Vein endothelial cell (primary cell): ENCODE measurements around the gene TAF5L.

DNA sequence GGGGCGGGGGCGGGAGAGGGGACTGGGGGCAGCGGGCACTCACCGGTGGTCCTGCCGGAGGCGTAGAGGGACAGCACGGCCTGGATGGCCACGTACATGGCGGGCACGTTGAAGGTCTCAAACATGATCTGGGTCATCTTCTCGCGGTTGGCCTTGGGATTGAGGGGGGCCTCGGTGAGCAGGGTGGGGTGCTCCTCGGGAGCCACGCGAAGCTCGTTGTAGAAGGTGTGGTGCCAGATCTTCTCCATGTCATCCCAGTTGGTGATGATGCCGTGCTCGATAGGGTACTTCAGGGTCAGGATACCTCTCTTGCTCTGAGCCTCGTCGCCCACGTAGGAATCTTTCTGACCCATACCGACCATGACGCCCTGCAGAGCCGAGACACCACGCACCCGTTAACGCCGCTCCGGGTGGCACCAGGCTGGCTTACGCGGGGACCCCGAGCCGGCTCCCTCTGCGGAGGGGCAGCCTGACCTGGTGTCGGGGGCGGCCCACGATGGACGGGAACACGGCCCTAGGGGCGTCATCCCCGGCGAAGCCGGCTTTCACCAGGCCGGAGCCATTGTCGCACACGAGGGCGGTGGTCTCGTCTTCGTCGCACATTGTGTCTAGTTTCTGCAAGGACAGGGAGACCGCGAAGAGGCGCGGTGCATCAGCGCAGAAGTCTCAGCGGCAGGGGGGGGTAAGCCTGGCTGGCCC lies 1.2 kb downstream of the ACTA1 start:
- CAGE, long polyA plus RNA = no peak

DNA sequence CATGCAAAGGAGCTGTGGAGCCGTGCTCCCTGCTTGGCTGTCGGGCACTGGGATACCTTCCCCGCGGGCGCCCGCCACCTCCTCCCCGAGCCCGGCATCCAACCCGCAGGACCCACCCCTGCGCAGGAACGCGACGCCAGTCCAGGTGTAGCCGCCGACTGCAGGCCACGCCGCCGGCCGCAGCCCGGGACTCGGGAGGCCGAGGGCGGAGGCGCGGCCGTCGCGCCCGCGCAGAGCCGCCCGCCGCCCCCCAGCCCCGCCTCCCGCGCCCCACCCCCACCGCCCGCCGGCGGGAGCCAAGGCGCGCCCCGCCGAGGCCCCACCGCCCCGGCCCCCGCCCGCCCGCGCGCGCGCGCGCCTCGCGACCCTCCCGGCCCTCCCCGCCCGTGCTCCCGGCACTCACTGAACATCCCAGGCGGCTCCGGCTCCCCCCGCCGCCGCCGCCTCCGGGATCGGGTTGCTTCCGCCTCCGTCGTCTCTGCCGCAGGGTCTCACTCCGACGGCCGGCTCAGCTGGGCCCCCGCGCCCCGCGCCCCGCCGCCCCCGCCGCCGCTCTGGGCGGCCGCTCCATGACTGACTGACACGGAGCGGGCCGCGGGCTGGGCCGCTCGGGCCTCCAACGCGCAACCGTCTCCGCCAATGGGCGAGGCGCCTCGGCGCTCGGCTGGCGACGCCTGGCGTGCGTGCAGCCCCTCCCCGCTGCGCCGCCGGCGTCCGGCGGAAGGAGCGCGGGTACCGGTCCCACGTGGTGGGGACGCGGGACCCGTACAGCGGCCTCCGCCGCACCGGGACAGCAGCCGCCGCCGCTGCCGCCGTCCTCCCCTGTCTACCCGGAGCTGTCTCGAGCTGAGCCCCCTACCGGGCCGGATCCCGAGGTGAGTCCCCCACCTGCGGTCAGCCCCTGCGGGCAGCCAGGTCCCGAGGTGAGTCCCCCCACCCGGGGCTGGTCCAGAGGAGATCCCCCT lies at the start of gene TAF5L:
TAF5L (minus strand) TSS at position 641 of the 965 bp plus-strand sequence.
- CAGE, long polyA plus RNA = no peak

DNA sequence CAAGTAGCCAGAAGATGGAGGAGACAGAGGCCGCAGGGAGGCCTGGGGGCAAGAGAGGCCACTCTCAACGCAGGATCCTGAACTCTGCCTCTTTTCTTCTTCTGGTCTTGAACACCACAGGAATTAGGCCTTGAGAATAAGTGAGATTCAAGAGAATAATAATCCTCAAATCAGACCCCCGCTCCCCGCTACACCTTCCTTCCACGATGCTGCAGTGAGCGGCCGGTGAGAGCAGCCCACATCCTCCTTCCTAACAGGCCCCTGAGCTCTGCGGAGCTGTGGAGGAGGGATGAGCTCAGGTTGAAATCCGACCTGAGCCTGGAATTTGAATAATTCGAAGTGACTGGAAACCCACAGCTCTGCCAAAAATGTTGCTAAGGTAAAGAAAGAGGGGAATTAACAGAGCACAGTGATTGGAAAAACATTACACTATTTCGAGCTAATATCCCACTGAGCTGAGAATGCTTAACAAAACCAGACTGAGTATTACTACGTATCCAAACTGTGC lies 90.0 kb downstream of the URB2 start:
- CAGE, long polyA plus RNA = no peak

- CAGE, long polyA plus RNA = no peak
Observed at GRCh38 chr1:229843858-229844275, 217.8 kb downstream of the URB2 start.

DNA sequence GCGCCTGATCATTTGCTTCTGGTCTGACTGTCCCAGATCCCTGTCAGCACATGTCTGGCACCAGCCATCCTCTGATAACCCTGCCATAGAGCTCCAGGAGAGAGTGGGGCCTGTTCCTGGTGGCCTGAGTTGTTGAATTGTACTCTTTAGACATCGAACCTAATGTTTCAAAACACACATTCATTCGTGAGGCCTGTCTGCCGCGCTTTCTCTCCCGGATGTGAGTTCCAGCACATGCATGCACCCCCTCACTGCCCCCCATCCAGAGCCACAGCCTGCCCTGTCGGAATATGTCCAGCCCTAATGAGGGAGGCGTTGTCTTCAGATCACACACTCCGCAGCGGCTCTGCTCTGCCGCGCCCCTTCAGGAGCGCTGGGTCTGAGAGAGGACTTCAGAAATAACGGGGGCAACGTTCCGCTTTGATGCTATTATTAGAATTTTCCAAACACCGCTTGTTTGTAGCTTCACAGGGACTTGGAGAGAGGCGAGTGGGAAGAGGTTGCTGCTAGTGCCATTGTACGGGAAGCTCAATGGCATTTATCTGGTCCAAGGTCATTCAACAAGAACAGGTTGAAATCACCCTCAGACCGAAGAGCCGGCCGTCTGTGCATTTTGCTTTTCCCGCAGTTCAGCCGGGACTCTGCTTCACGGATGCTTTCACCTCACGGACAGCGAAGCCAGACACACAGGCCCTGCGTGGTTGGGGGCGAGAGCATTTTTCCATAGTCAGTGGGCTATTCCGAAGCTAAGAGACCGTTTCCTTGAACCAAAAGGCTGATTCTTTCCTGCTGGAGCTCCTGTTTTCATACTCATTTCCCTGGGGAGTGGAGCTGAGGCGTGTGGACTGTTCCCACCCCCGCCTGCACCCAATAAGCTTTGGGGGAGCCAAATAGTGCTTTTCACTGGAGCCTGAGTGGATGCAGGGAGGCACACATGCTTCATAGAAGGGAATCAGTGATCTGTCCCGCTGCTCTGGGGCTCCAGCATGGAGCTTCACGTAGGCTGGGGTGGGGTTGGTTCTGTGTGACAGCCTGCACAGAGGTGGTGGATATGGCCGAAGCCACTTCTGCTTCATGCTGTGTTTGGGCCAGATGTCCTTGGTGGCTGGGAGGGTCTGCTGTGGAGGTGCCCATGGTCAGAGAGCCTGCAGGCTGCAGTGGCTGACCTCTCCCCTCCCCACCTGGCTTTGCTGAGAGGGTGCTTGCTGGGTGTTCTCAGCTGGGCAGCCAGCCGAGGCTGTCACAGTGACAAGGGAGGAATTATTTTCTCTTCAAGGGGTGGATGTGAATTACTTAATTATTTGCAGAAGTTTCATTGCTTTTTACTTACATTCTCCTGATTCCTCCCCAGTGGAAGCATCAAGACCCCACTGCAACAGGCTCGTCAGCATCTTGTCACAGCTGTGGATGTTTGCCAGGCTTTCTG lies 69.8 kb downstream of the GALNT2 start:
- CAGE, long polyA plus RNA = no peak

GRCh38 chr1:230153320-230154604 lies 86.7 kb downstream of the GALNT2 start:
- CAGE, long polyA plus RNA = no peak

GRCh38 chr1:230169457-230170162 lies 102.6 kb downstream of the GALNT2 start:
- CAGE, long polyA plus RNA = no peak

DNA sequence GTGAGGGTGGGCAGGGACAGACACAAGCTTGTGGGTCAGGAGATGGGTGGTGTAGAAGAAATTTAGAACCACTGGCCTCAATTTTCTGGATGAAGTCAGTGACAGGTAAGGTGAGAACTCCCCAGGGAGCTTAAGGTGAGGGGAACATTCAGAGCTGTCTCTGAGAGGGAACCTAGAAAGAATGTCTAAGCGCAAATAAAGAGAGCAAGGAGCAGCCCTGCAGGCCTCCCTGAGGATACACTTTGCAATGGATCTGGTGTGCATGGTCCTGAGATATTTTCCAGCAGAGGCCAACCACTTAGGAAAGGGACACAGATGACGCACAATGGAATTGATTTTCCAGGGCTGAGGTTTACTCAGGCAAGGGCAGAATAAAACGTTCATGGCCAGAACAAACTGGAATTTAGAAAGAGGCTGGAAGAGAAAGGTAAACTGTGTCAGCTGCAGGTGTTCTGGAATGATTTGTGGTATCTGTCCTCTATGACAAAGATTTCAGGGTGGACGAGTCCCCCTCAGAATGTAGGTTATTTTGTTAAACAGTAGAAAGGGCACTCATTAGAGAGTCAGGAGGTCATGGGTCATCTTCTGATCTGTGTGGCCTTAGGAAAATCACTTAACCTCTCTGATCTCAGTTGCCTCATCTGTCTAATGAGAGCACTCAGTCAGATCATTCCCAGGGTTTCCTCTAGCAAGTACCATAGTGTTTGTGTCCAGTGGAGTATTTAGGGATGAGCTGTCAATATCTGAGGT lies 61.7 kb upstream of the PGBD5 start:
- CAGE, long polyA plus RNA = no peak

- CAGE, long polyA plus RNA = no peak
Observed at GRCh38 chr1:230681388-230682185, 32.3 kb downstream of the AGT start.

- CAGE, long polyA plus RNA = no peak
Observed at GRCh38 chr1:230708374-230709543, 5.2 kb downstream of the AGT start.

DNA sequence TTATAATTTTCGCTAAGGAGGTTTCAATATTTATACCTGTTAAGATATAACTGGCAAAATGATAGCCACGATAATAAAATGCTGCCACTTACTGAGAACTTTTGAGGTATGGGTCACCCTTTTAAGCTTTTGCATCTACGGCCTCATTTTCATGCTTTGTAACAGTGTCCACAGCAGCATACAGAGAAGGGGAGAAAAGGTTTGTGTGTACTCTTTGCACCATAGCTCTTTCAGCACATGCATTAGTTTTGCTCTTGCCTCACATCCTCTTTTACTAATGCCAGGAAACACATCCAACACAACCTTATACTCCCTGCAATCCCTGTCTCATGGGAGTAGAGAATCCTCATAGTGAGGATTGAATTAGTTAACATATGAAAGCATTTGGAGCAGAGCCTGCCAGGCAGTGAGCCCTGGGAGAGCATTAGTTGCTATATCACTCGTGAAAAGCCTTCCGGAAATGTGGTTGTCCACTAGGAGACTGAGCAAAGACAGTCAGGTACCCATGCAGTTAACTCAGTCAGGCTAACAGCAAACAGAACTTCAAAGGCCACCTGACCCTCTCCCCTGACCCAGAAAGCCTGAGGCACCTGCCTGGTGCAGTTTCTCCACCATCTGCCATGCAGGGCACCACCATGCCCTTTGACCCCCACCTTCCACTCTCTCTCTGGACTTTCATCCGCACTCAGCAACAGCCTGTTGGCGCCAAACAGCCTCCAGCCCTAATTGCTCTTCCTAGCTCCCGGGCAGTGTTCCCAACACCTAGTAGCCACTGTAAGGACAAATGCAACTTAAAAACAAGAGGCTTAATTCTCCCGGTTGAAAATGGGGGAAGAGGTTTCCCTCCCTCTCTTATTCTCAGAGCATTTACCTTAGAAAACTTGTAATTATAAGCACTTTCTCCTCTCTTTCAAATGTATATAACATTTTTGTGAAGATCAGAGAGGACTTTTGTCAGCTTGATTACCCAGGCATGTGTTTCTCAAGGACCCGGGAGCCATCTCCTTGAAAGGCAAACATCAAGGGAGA lies 14.9 kb upstream of the AGT start:
- CAGE, long polyA plus RNA = no peak

DNA sequence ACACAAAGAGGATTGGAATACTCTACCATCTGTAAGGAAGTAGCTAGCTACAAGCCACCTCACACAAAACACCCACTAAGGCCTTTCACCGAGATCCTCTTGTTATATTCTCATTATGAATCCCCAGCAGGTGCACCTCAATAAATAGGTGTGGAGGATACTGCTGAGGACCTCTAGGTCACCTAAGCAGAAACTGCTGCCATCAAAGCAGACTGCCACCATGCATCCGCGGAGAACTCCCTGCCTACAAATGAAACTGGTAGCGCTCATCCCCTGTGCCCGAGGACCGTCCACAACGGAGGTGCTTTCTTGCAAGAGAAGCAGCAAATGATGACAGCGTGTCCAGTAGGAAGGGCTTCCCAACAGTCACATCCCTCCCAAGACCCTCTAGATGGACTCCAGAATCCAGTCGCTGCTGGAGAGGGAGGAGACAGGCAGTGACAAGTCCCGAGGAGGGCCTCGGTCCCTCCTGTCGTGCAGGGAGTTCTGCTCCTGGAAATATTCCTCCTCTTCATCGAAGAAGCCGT lies 20.5 kb downstream of the FAM89A start:
- CAGE, long polyA plus RNA = no peak

DNA sequence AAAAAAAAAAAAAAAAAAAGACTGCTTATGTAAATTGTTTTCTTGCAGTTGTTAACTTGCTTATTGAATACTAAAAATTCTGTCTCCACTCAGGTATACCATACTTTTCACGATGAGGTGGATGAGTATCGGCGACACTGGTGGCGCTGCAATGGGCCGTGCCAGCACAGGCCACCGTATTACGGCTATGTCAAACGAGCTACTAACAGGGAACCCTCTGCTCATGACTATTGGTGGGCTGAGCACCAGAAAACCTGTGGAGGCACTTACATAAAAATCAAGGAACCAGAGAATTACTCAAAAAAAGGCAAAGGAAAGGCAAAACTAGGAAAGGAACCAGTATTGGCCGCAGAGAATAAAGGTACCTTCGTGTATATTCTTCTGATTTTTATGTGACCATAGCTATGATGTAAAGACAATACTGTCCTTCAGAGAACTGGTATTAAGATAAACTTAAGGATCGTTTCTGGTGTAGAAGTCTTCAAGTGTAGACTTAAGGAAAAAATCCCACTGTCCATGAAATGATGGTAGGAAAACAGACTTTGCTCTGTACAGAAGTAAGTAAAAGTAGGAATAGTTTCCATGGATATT lies 13.2 kb downstream of the SPRTN start:
- CAGE, long polyA plus RNA = no peak

DNA sequence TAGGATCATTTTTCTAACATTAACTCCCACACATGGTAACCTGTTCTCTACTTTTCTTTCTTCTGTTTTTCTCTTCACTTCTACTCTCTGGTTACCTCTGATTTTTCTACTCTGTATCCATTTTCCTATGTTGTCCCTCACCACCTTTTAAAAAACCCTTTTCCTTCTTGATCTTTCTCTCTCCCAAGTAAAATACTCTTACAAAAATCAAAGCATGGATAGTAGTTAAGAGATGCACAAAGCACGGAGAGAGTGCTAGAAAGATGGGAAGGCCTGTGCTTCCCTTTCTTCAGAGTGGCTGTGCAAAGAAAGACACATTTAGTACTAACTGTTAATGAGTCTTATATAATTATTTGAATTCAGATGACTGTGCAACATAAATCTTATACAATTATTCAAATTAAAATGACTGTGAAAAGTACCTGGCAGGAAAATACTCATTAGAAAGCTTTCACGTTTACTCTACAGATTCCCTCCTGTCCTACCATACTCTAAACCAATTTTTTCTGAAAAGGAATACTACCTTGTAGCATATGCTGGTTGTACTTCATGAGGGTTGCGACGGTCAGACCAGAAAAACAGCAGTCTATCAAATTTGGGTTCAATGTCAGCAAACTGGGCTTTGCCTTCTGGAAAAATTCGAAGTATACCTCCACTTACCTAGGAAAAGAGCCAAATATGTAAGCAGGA lies 32.1 kb downstream of the SPRTN start:
- CAGE, long polyA plus RNA = no peak

DNA sequence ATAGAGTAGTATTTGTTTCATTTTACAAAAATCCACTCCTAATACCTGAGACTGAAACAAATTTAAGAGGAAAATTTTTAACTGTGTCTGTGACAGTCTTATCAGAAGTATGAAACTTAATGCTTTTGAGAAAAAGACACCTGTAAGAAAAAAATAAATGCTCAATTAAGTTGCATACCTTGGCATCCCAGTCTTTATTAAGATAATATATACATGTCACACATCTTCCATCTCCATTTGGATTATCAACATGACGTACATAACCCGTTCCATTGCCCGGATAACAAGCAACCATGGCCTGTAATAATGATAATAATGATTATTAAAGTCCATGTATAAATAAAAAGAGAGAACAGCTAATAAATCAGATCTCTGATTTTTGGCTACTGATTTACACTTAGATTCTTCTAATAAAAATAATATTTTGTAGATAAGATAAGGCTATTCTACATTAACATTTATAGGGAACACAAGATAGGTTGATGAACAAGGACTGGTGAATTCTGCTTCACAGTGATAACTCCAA lies 35.8 kb downstream of the SPRTN start:
- CAGE, long polyA plus RNA = no peak

DNA sequence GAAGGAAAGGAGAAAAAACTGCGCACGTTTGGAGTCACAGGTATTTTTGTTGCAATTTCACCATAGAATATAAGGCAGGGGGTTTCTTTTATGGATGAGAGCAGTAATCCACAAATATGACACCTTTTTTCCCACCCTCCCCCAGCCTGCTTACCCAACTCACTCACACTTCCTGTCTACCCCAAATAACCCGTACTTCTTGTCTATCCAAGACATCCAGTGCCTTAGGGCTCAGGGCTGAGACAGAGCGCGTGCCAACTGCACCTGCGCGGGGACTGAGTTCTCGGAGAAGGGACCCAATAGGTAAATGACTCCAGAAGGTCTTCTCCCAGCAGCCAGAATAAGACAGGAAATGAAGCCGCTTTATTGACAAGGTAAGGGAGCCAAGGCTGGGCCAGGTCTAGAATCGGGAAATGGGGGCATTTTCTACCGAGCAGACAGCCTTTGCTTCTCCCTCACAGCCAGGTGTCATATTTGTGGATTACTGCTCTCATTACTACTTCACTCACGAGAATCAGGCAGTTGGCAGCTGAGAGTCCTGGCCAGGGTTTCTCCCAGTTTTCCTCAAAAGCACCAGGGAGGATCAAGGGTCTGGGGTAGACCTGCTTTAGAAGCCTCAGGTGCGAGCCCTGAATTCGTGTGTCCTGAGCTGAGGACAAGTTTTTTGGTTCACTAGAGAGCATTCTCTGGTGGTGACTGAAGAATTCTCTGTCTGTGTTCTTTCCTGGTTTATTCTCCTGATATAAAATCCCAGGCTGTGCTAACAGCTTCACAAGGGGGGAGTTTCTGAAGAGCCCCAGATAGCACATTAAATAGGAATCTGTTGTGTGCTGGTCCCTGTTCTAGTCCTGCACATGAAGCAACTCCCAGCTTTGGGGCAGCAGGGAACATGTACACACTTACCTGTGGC lies 368.8 kb downstream of the SIPA1L2 start:
- CAGE, long polyA plus RNA = no peak

GRCh38 chr1:232291273-232291708 lies 338.6 kb downstream of the SIPA1L2 start:
- CAGE, long polyA plus RNA = no peak

GRCh38 chr1:232378652-232379401 lies 251.1 kb downstream of the SIPA1L2 start:
- CAGE, long polyA plus RNA = no peak

- CAGE, long polyA plus RNA = no peak
Observed at GRCh38 chr1:232628635-232628945, 1.3 kb downstream of the SIPA1L2 start.

DNA sequence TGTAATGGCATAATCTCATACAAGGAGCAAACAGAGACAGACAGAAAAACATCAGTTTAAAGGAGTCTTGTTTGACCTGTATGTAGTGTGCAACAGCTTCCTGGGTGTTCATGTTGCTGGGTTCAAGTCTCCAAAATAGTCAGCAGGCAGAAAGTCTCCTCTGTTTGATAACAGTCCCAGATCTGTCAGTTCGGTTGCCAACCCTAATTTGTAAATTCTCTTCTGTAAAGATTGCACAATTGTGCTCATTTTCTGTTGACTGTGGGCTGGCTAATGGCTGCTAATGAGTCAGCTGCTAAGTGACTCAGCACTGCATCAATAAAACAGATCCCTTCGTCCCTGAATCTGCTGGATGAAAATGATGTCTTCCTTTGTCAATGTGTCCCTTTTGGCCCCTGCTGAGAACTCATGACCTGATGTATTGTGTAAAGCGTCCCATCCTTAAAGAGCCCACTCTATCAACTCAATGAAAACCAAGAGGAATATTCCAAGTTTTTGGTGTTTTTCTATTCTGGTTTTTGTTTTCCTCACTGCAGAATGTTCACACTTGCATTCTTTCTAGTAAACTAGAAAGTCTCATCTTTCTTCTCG lies 74.8 kb upstream of the SIPA1L2 start:
- CAGE, long polyA plus RNA = no peak